Vein endothelial cell (primary cell): ENCODE results near the genes FLII and TBC1D28.

DNA sequence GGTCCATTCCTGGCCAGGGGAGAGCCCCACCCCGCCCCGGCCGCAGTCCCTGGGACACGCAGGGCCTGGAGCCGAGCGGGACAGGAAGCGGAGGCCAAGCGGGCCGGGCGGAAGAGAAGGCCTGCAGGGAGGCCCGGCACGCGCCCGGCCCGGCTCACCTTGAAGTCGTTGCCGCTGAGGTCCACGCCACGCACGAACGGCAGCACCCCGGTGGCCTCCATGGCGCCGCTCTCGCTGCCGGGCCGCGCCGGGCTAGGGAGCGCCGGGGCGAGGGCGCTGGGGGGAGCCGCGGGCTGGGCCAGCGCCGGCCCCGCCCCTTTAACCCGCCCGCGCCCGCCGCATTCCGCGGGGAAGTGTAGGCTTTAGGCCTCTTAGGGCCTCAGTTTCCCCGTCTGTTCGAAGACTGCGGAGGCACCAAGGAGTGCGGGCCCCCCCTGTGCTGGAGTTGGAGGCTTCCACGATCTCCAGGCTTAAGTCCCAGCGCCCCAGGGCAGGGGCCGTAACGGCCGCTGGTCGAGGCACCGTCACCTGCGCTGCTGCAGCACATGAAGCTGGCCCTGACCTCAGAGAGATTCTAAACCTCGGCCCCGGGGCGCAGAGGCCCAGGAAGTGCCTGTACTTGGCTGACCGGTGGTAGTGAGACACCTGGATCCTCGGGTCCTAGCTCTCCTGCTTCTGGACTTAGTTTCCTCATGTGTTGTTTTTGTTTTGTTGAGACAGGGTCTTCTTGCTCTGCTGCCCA is at the start of gene FLII:
Gene FLII (minus strand): TSS at position 269 of the 742 bp plus-strand sequence.
- CAGE, long polyA plus RNA: no peak

- CAGE, long polyA plus RNA: no peak
Observed at GRCh38 chr17:18317385-18317755, 2.3 kb downstream of the SMCR8 start.

- CAGE, long polyA plus RNA: no peak
Observed at GRCh38 chr17:18644329-18644707, at the start of gene TBC1D28. TBC1D28 (minus strand) TSS chr17:18644391.

DNA sequence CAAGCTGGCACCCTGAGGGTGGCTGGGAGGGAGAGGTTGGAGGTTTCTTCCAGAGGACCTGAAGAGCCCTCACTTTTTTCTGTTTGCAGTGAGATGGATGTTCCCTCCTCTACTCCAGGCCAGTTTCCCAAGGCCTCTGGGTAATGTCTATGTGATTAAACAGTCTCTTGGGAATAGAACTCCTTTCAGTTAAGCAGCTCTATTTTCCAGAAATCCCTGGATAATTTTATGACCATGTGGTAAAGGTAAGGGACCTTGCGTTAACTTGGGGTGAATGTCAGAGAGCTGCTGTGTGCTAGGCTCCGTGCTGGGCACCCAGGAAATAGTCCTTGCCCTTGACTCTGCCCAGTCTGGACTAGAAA is 12.1 kb downstream of the EPN2 start:
- CAGE, long polyA plus RNA: no peak

DNA sequence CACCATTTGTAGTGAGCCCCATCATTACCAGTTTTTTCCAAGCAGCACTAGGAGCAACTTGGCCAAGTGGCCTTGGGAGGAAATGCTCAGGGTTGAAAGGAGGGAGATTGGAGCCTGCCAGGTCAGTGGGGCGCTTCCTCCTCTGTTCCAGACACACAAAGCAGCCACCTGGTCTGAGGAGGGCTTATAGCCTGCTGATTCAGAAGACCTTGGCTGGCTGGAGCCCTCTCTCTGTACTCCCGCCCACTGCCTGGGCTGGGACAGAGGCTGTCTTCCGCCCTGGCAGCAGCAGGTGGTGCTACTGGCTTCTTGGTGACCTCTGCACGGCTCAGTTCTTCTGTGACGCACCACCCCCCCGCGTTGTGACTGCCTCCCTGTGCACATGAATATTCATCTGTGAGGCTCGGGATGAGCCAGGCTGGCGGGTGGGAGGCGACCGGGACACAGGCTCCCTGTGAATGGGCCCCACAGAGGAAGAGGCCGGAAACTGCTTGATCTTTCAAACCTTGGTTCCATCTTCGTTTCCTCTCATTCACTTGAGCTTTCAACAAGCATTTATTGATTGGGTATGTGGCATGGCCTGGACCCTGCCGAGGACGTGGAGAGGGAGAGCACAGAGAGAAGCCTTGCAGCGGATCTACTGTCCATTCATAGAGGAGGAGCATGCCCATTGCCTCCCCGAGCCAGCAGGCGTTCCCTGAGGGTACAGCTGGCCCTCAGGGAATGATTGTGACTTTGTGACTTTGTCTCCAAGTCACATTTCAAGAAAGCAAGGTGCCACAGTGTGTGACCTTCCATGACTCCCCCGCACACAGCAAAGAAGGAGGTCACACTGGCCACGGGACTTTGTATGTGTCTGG is 45.1 kb downstream of the B9D1 start:
- CAGE, long polyA plus RNA: no peak

DNA sequence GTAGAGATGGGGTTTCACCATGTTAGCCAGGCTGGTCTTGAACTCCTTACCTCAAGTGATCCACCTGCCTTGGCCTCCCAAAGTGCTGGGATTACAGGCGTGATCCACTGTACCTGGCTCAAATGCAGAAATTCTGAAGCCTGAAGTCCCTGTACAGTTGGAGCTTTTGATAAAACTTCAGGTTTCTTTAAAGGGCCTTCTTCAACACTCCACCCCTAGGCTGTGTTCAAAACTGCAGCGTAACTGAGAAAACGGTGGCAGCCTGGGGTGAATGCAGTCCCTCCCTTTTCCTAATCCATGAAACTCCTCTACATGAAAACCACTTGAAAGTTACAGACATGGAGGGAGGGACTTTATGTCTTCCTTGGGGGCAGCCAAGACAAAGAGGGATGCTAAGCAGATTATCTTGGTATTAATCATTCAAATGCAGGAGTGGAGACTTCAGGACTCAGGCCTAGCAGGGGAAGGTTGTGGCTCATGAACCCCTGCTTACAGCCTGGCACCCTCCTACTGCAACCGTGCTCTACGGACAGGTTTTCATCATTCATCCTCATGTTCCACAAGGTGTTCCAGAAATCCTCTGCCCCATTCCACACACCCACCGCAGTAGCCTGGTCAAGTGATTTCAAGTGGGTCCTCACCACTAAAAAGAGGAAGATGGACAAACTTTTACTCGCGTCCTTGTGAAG is 46.8 kb downstream of the RNF112 start:
- CAGE, long polyA plus RNA: no peak

DNA sequence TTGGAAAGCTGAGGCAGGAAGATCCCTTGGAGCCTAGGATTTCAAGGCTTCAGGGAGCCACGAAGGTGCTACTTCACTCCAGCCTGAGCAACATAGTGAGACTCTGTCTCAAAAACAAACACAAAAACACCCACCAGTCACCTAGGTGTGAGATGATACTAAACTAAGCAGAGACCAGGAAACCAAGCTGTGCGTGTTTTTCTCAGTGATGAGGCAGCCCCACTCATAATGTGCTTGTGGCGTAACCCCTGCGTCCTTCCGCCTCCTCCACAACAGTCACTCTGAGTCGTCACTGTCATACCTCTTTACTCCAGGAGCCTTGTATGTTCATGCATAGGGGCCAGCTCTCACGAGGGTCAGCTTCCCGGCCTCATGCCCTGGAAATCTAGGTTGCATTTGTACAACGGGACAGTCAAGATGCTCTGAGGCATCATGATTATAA is 31.1 kb upstream of the SLC47A1 start:
- CAGE, long polyA plus RNA: no peak

DNA sequence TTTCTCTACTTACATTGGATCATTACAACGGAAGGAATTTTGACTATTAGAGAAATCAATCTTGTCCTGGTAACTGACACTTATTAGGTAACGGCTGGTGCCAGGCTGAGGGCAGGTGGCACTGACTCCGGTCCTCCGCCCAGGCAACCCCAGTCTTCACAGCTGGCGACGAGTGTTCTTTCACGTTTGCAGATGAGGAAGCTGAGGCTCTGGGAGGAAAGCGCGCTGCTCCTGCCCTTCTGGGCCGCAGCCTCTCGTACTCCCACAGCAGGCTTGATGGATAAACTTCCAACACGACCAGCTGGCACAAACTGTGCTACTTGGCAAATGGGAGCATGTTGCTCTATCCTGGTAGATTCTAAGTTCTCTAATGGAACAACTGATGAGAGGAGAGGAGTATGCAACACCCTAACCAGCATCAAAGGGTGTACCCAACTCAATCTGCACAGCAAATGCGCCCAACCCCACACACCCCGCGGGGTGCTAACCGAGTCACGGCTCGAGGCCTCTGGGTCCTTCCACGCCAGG is 588 bp upstream of the SLC47A1 start:
- CAGE, long polyA plus RNA: no peak

DNA sequence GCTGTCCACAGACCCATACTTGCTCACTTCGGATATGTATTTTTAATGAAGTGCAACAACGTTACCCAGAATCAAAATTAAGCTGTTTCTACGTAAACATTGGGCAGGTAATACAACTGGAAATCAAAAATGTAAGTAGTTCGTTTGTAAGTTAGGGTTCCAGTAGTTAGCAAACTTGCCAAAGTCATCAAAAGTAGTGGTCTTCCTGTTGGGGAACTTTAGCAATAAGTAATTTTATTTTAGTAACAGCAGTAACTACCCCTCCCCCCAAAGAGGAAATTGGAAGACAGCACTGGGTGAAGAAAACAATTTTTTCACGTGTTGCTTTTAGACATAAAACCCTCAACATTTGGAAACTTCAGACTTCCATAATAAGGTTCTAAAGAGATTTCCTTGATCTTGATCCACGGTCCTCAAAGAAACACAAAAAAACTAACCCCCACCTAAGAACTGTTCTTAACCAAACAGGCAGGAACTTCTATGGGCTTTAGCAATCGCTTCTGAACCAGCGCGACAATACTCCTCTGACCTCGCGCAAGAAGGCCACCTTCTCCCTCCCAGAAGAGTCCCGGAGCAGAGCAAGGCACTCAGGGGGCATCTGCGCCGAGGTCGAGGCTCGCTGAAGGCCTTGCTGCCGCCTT is 639 bp downstream of the AKAP10 start:
- CAGE, long polyA plus RNA: no peak

DNA sequence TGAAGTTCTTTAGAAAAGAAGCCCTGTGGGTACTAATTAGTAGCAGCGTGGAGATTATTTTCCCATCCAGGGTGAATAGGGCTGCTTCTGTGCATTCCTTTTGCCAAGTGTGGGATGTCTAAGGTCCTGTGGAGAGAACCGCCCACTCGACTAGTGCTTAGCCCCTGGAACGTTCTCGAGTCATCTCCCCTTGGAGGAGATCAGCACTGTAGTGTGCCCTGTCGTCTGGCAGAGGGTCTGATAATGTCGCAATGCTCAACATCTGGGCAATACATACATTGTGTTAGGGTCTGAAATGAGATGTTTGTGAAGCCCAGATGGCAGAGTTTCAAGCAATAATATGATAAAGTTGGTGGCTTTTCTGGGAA is 64.8 kb downstream of the SPECC1 start:
- CAGE, long polyA plus RNA: no peak

DNA sequence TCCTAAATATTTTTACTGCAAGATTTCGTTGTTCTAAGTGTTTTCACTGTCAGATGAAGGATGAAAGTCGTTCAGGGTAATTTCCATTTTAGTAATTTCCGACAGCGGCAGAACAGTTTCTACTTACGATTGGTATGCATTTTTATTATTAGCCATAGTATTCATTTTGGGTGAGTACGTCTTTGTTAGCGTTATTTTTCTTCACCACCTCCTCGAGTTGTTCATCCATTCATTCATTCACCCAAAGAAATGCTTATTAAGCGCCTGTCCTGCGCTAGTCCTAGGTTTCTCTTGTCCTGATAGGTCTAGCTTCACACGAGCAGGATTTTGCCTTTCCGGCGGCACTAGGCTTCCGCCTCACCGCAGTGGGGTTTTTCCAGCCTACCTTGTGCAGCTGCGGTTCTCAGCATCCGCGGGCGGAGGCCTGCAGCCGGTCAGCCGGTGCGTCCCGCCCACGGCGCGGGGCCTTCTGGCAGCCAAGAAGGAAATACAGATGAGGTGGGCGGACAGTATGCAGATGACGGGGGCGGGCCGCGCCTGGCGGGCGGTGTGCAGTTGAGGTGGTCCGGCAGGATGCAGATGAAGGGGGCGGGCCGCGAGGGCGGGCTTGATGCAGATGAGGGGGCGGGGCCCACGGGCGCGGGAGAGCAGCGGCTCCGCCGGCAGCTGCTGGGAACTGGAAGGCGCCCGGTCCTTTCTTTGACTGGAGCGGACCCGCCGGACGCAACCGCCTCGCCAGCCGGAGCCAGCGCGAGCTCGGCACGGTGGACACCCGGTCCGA is 146.4 kb downstream of the SPECC1 start:
- CAGE, long polyA plus RNA: no peak

DNA sequence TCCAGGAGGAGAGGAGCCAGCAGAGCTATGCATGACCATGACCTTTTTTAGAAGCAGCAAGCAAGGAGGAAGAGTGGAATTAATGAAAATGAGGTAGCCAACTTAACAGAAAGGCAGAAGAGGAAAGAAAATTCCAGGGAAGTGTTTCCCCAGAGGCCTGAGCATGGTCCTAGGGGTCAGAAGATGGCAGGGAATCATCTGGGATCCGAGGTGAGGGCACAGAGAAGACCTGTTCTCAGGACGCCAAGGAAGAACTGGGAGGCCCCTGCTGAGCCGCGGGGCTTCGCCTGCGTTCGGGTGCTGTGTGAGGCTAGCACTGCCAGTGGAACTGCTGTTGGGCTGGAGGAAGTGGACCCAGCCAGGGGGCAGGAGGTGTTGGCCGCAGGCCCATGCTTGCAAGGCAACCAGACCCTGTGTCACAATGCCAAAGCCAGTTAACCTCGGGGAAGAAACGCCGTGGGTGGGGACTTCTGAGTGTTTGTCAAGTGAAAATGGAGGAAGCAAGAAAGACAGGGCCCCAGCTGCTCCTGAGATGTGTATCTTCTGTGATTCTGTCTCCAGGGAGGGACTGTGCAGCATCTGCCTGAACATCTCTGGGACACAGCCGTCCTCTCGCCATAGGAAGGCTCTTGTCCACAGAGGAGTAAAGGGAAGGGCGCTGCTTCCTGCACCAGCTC is 185.5 kb downstream of the LGALS9B start:
- CAGE, long polyA plus RNA: no peak

GRCh38 chr17:20955930-20956382 is 86.9 kb downstream of the USP22 start:
- CAGE, long polyA plus RNA: no peak

- CAGE, long polyA plus RNA: no peak
Observed at GRCh38 chr17:21132339-21132949, 5.7 kb downstream of the DHRS7B start.

DNA sequence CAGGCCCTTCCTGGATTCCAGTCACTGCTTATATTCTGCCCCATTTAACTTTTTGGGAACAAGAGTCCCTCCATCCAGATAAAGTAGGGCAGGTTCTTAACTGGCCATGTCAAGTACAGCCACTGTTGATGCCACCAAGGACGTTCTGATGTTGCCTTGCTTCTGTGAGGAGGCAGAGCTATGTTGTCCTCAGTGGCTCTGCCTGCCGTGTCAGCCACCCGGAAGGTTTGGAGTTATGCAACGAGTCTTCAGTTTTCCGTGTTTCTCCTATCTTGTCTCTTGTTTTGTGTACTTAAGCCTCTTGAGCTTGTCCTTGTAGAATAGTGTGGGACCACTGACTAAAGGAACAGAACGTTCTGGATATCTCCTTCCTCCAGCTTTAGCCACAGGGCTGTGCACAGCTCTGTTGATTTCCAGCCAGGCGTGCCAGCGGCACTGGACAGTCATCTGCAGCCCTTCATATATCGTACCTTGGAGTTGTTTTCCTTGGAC is 39.9 kb downstream of the TMEM11 start:
- CAGE, long polyA plus RNA: no peak

GRCh38 chr17:21197817-21198256 is 16.1 kb downstream of the TMEM11 start:
- CAGE, long polyA plus RNA: no peak

DNA sequence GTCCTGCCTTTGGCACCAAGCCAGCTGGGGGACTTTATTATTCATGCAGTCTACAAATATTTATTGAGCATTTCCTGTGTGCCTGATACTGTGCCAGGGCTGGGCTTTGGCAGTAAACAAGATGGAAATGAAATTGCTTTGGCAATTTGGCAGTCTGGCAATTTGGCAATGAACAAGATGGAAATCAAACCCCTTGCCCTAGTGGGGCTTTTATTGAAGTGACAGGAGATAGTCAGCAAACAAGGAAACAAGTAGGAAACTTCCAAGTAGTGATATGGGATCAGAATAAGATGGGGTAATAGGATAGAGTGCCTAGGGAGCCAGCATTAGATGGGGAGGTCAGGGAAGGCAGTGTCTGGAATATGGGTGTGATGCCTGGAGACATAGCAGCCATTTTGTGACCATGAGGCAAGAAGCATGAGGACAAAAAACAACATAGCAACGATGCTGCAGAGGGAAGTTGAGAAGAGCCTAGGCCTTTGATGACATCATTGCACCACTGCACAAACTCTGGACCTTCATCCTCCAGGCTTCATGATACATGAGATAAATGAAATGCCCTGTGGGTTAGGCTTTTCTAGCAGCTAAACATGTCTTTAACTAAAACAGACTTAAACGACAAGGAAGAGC is 18.0 kb upstream of the TMEM11 start:
- CAGE, long polyA plus RNA: no peak

DNA sequence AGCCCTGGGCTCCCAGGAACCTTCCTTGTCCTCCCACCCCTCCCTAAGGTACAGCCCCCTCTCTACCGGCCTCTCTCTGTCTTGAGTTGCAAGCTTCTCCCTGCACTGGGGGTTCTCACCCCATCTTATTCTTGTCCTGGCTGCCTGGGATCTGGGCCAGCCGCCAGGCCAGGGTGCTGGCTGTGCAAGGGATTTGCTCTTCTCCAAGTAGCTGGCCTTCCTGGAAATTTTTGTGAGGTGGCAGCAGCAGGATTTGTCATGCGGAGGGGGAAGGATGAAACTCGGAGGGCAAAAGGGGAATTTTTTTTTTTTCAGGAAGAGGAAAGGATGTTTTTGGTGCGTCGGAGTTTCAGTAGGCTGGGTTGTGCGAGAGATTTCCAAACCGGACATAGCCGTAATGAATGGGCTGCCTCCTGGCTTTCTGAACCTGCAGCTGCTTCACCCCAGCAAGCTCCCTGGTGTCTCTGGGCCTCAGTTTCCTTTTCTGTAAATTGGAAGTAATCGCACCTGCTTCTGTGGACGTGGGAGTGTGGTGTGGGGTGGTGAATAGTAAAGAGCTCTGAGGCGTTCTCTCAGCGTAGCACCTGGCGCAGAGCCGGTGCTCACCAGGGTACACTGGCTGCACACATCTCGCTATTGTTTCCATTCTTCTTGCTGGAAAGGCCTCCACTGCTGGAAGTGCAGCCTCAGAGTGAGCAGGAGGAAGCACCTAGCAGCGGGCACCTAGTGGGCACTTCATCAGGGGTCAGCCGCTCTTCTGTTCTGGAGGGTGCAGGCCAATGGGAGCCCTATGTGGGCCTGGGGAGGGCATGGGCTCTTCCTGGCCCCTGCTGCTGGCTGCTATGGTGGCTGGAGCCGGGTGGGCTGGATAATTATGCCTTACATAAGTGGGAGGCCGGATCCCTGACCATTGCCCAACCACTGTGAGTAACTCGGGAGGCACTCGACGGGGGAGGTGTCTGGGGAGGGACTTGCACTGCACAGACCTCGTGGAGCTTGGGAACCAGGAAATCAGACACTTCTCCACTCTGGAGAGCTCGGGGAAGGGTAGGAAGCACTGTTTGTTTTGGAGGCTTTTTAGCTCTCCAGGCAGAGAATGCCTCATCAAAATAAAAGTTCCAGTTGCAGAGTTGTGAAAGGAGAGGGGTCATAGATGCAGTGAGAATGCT is 1.5 kb downstream of the MAP2K3 start:
- CAGE, long polyA plus RNA: no peak

GRCh38 chr17:21287747-21288883 is 3.6 kb downstream of the MAP2K3 start:
- CAGE, long polyA plus RNA: no peak

DNA sequence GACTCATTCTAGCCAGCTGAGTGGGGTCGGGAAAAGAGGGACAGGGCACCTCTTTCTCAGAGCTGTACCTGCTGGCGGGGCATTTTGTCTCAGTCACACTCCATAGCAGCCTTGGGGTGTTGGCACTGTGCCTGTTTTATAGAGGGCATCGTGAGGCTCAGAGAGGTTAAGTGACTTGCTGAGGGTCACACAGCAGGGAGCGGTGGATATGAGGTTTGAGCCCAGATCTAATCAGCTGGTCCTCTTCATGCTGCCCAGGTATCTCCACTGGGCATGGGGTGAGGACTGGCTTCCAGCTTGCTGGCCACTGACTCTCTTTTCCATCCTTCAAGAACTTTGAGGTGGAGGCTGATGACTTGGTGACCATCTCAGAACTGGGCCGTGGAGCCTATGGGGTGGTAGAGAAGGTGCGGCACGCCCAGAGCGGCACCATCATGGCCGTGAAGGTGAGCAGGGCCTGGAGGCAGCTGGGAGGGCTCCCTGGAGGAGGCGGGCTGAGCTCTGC is 15.8 kb downstream of the MAP2K3 start:
- CAGE, long polyA plus RNA: no peak